SEM (cell line): ENCODE data around the genes CHSY1, TM2D3 and OR4F15.

- PRO-cap, result no peak
Observed at GRCh38 chr15:100930917-100931797, 12.0 kb downstream of the LRRK1 start.

DNA sequence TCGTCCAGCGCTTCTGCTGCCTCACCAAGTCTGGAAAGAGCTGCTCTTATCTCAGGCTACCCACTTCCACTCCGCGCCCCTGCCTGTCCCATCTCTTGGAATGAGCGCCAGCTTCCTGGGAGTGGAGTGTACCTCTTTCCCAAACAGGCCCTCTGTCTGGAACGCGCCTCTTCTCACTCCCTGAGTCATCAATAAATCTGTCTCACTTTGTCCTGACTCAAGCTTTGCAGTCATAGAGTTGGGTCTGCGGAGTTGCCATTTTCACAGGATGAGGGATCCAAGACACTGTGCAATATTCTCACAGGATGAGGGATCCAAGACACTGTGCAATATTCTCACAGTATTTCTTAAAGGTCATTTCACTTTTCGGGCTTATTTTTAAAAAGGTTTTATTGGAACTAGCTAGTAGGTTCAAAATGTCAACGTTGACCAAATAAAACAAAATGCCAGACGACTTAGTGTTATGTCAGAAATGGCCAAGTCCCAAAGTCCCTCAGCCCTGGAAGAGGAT, 81.2 kb downstream of the CHSY1 start:
- PRO-cap, result no peak

- PRO-cap, result no peak
Observed at GRCh38 chr15:101189740-101190291, 62.0 kb downstream of the CHSY1 start.

- PRO-cap, result bidirectional peak, plus-strand start at chr15:101201642, minus-strand start at chr15:101201412
Observed at GRCh38 chr15:101201075-101202285, 50.4 kb downstream of the CHSY1 start.

DNA sequence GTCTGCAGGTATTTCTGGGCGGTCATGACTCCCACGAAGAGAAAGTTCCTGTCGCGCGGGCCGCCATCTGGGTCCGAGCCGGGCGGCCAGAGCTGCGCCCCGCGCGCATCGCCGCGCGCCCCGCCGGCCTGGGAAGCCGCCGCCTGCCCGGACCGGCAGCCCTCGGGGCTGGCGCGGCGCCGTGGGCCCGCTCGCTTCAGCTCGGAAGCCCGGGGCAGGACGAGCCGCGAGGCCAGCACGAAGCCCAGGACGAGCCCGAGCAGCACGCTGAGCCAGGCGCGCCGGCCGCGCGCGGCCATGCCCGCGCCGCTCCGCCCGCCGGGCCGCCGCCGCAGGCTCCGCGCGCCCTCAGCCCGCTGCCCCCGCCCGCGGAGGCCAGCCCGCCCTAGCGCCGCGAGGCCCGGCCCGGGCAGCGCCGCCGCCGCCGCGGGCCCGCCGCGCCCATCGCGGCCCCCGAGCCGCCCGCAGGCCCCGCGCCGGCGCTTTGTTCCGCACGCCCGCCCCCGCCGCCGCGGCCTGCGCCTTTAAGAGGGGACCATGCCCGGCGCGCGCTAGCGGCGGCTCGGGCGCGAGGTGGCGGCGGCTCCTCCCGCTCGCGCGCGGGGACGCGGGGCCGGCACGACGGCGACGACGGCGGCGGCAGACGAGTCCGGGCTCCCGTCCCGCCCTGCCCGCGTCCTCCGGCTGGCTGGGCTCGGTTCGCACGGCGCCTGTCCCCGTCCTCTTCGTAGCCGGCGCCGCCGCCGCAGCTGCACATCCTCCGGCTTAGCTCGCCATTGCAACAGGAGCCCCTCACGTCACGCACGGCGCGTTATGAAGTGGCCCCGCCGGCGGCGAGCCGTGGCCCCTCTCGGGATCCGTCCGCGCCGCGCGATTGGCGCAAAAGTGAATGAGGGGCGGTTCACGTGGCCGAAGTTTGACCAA, at the start of gene CHSY1:
CHSY1 (minus strand) TSS at position 891 of the 924 bp plus-strand sequence.
- PRO-cap, result bidirectional peak, plus-strand start outside the sequence, minus-strand start at position 815 of the sequence

DNA sequence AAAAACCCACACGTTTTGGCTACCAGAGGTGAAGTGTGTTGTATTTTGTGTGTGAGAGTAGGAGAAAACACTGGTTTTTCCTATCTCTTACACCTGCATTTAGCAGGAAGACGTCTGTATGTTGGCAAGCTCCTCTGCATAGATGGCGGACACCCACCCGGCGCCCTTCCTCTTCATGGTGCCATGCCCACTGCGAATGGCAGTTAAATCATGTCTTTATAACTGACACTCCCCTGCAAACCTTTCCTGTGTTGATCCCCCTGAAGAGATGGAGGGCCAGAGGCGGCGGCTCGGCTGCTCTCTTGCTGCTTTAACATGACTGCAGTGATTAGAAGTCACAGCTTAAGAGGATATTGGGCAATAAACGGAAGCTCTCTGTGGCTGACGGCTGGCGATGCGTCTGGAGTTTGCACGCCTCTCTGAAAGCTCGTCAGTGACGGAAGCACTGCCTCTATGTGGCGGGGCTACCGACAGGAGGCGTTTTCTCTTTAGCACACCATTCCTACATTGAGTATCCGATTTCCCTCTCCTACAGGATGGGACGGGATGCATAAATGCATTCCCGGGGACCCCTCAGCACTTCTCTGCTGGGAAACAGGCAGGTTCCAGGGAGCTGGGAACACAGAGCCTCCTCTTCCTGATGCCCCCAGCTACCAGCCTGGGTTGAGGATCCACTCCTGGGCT, 25.5 kb upstream of the SNRPA1 start:
- PRO-cap, result unidirectional peak, minus-strand start at position 198 of the sequence; unidirectional peak, minus-strand start at position 323 of the sequence

DNA sequence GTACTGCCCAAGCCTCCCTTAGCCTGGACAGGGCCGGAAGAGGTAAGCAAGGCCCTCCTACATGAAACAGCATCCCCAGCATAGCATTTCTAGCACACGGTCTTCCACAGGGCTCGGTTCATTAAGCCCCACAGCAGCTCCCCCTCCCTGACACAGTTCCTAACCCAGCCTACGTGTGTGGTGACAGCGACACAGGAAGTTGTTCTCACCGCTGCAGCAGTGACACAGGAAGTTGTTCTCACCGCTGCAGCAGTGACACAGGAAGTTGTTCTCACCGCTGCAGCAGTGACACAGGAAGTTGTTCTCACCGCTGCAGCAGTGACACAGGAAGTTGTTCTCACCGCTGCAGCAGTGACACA, 38.9 kb upstream of the SNRPA1 start:
- PRO-cap, result unidirectional peak, minus-strand start at position 123 of the sequence; bidirectional peak, plus-strand start outside the sequence, minus-strand start at position 177 of the sequence

GRCh38 chr15:101448172-101448876, 41.2 kb downstream of the PCSK6 start:
- PRO-cap, result no peak

GRCh38 chr15:101450767-101452064, 38.3 kb downstream of the PCSK6 start:
- PRO-cap, result no peak

DNA sequence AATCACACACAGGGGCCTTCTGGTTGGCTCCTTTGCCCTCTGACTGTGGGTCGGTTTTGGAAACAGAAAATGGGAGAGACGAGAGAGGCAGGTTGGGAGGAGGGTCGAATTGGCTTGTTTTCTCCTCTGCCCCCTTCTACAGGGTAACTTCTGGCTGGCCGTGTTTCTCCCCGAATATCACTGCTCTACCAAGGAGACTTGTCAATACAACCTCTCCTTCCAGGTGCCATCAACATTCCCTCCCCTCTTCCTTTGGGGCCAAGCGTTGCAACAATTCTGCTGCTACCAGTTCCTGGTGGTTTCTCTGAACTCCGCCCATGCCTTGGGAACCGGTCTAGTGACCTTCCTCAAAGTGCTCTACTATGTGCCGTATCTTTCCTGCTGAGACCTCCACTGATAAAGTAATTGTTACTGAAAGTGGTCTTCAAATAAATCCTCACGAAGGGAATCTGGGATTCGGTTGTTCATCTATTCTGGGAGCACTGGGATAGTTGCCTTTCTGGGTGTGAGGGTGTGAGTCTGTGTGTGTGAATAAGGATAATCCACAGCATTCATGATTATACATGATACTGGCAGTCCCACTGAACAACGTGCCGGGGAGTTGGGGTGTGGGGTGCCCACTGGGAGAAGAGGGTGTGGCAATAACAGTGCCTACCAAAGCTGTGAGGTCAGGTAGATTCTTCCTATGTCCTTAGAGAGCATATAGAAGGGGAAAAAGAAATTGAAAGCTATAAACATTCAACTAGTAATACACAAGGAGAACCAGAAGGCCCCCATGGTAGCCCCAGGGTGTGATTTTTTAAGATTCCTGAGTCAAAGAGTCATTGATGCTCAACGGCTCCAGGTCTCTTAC, 26.1 kb downstream of the PCSK6 start:
- PRO-cap, result no peak

DNA sequence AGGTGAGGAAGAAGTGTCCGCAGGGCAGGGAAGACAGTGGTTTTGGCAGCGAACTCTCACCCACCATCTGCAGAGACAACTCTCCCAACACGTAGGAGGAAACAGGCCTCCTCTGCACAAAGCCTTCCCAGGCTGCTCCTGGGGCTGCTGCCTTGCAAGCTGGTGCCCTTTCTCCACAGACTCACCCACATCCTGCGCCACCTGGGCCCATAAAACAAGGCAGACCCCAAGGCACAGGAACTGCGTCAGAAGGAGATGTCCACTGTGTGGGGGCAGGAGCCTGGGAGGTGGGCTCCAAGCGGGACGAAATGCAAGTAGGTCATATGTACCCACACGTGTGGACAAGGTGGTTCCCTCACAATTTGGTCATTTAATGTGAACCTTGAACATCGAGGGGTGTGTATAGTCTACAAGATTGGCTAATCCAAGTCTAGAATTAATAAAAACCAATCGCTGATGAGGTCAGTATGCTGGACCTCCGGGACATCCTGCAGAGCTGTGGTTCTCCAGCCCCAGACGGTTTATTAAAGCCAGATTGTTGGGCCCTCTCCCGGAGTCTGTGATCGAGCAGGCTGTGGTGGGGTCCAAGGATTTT, 25.4 kb downstream of the PCSK6 start:
- PRO-cap, result no peak

DNA sequence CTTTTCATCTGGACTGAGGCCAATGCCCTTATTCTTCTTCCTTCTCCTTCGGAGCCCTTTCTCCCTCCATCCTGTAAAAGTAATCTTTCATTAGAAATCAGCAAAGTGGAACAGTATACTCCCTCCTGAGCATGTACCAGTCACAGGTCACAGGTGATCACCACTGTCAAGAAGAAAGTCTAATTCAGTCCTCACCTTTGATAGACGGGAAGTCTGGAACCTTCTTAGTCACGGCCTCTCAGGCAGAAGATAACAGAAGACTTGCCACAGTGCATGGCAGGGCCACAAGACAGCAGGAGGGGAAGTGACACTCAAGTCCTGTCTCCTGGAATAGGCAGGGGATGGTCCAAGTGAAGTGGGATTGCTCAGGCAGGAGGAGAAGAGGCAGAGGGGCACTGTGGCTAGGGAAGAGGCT, 11.2 kb upstream of the PCSK6 start:
- PRO-cap, result no peak

- PRO-cap, result no peak
Observed at GRCh38 chr15:101610015-101610412, 42.2 kb downstream of the TM2D3 start.

DNA sequence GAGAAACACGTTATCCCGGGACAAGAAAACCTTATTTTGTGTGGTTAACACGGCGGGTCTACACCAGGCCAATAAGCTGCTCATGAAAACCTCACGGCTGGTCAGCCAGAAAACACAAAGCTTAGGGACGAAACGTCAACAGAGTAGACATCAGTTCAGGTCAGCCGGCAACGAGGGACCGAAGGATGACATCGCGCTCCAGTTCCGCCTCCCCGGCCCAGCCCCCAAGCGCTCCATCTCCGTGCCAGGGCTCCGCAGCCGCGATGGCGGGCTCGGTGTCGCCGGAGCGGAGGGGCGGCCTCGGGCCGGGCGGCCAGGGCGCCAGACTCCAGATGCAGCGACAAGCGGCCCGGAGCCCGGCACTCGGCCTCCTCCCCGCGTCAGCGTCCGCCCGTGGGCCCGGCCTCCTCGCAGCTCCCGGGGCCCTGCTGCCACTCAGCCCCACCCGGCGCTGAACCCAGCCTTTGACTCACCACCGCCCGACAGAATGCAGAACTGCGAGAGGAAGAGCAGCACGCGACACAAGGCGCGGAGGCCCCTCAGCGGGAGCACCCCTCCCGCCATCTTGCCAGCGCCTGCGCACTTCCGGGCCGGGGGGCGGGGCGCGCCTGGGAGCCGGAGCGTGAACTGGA, at the start of gene TM2D3:
TM2D3 (minus strand) TSS at position 584 of the 632 bp plus-strand sequence.
- PRO-cap, result bidirectional peak, plus-strand start at position 150 of the sequence, minus-strand start outside the sequence; bidirectional peak, plus-strand start outside the sequence, minus-strand start at position 497 of the sequence

- PRO-cap, result no peak
Observed at GRCh38 chr15:101657925-101658425, 5.8 kb upstream of the TM2D3 start.

DNA sequence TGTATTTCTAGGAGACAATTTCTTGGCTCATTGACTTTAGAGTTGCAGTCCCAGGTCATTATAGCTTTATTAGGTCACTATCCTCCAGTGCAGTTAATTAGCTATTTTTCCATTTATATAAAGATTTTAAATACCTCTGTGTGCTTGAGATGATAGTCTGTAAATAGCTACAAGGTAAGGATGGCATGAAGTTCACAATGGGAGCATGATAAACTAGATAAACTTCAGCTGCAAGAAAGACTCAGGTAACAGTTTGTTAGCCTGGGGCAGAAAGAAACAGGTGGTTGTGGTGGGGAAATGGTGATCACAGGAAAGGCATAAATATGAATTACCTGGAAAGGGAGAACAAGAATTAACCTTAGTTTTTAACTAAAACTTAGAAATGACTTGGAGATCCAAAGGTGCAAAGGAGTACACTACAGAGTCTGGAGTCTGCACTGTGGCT, at the start of gene OR4F15:
OR4F15 (plus strand) TSS at position 175 of the 445 bp plus-strand sequence.
- PRO-cap, result no peak